Breast epithelium (tissue), 2 donors: ENCODE results near the gene COL9A3.

GRCh38 chr20:62134076-62135196 is 8.8 kb downstream of the PSMA7 start:
- PRO-cap: no peak
- RAMPAGE, long total RNA, 2 experiments: no peak in any of the 2 experiments

- PRO-cap: no peak
- RAMPAGE, long total RNA, 2 experiments: no peak in any of the 2 experiments
Observed at GRCh38 chr20:62151114-62151565, 7.6 kb downstream of the SS18L1 start.

DNA sequence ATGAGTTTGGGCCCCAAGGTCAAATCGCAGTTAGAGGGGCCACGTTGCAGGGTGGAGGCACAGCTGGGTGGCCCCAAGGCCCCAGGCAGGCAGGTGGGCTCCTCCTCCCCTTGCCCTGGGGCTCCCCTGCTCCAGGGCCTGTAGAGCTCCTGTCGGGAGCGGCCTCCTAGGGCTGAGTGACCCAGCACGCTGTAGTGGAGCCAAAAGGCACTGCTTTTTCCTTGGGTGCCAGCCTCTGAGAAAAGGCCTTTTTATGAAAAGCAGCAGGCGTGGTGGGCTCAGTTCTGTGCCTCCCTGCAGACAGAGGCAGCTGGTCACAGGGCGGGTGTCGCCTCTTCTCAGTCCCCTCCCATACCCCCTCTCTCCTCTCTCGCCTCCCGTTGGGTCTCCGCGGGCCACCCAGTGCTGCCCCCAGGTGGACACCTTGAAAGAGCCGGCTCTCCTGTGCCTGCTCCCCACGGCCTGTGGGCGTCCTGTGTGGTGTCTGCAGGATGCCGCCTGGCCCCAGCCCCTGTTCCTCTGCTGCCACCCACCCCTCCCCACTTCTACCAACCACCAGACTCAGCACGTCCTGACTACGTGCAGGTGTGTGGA is 13.2 kb downstream of the SS18L1 start:
- PRO-cap: no peak
- RAMPAGE, long total RNA, 2 experiments: no peak in any of the 2 experiments

GRCh38 chr20:62159814-62160318 is 16.3 kb downstream of the SS18L1 start:
- PRO-cap: no peak
- RAMPAGE, long total RNA, 2 experiments: no peak in any of the 2 experiments

GRCh38 chr20:62167566-62168148 is 15.2 kb upstream of the MTG2 start:
- PRO-cap: no peak
- RAMPAGE, long total RNA, 2 experiments: no peak in any of the 2 experiments

- PRO-cap: no peak
- RAMPAGE, long total RNA, 2 experiments: no peak in any of the 2 experiments
Observed at GRCh38 chr20:62201440-62202144, 18.5 kb downstream of the HRH3 start.

- PRO-cap: no peak
- RAMPAGE, long total RNA, 2 experiments: no peak in any of the 2 experiments
Observed at GRCh38 chr20:62349582-62349950, 17.5 kb downstream of the LAMA5 start.

DNA sequence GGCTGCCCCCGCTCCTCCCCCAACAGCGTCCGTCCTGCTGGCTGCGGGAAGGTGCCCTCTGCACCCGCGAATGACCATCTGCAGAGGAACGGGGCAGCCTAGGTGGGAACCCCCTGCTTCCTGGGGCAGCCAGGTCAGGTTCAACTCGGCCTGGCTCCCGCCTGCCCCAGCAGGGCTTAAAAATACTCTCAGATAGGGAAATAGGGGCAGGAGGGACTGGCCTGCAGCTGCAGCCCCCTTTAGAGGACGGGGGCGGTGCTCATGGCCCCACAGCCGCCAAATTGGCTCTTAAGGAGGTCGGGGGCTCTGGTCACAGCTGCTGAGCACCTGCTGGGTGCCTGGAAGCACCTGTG is 555 bp upstream of the LAMA5 start:
- PRO-cap: no peak
- RAMPAGE, long total RNA, 2 experiments: no peak in any of the 2 experiments

DNA sequence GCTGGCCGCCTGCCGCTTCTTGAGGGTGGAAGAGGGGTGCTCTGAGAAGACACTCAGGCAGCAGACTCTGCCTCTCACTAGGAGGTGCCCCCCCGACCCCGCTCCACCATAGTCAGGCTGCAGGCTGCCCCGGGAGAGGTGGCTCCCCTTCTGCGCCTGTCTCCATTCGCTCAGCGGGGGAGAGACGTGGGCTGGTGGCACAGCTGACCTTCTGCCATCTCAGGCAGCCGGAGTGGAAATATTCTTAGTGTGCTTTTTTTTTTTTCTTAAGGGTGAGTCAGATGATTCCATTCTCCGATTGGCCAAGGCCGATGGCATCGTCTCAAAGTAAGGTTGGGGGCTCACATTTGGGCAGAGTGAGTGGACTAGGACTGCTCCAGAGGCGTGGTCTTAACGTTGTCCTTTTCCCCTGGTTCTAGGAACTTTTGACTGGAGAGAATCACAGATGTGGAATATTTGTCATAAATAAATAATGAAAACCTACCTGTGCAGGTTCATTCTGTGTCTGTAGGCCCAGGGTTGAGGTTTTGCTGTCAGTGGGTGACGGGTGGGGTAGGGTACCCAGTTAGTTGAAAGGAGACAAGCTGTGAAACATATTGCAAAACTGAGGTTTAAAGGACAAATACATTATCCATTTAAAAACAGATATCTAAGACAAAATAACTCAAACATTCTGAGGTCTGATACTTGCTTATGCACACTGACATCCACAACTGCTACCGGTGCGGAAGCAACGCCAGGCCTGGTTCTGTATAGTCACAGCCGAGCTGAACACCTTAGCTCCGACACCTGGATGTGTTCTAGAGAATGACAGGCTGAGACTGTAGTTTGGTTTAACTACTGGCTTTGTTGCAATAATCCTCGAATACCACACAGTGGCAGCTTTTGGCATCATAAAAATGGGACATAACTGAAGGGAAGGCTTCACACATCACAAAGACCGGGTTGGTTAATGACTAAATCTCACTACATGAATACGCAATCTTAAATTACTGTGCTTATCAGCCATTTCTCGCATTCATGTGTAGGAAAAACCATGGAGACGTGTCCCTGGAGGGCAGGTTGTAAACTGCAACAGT is 1.5 kb downstream of the RPS21 start:
- PRO-cap: no peak
- RAMPAGE, long total RNA, 2 experiments: no peak in any of the 2 experiments

DNA sequence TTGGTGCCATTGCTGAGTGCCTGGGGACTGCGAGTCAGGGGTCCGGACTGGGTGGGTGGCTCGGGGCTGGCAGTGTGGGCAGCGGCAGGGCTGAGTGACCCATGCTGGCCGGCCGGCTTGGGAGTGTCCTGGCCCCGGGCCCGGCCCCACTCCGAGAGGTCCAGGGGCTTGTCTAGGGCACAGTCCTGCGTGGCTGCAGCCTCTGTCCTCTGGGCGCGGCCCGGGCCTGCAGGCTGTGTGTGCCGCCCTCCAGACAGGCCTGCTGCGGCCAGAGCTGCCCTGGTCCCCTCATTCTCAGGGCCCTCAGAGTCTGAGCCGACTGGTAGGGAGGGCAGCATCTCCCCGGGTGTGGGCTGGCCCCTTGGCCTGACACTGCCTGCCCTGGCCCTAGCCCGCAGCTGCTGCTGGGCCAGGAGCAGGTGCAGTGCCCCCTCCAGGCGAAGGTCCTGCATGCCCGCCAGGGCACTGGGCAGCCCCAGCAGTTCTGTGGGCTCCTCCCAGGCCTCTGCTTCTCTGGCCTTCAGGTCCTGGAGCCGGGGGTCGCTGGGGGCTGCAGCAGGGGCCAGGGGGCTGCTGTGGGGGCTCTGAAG is 6.9 kb upstream of the CABLES2 start:
- PRO-cap: no peak
- RAMPAGE, long total RNA, 2 experiments: no peak in any of the 2 experiments

DNA sequence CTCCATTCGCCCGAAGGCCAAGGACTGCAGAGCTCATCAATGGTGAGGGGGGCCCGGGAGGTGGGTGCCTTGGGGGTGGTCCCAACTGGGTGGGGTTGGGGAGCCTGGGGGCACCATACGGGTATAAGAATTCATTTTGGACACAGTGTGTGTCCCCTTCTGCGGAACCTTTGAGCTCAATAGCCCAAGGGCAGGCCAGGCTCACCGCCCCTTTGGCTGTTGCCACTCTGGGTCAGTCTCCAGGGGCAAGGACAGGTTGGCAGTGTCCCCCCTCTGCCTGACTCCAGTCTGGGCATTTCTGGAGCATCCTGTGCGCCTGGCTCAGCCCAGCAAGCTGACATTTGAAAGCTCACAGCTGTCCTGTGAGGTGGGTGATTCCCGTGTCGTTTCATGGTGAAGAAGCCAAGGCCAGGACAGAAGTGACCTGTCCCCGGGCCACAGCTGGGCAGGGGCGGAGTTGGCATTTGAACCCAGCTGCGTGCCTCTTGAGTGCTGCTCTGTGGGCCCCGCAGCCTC is 5.5 kb upstream of the GATA5 start:
- PRO-cap: no peak
- RAMPAGE, long total RNA, 2 experiments: no peak in any of the 2 experiments

GRCh38 chr20:62529748-62530368 is 54.1 kb upstream of the GATA5 start:
- PRO-cap: no peak
- RAMPAGE, long total RNA, 2 experiments: no peak in any of the 2 experiments

- PRO-cap: no peak
- RAMPAGE, long total RNA, 2 experiments: no peak in any of the 2 experiments
Observed at GRCh38 chr20:62549382-62549998, 73.7 kb upstream of the GATA5 start.

GRCh38 chr20:62571713-62572247 is 70.5 kb upstream of the SLCO4A1 start:
- PRO-cap: no peak
- RAMPAGE, long total RNA, 2 experiments: no peak in any of the 2 experiments

DNA sequence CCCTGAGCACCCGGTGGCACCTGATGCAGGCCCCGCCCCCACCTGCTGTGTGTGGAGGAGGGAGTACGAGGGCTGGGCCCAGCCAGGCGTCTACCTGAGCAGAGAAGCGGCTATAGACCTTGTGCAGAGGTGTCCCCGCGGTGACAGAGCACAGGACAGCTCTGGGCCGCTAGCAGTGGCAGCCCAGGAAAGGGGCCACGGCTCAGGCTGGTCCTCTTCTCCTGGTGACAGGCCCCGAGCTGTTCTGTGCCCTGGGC is 64.7 kb upstream of the SLCO4A1 start:
- PRO-cap: no peak
- RAMPAGE, long total RNA, 2 experiments: no peak in any of the 2 experiments

- PRO-cap: no peak
- RAMPAGE, long total RNA, 2 experiments: no peak in any of the 2 experiments
Observed at GRCh38 chr20:62685965-62686607, 22.6 kb upstream of the NTSR1 start.

GRCh38 chr20:62814065-62815293 is 2.4 kb upstream of the COL9A3 start:
- PRO-cap: no peak
- RAMPAGE, long total RNA, 2 experiments: no peak in any of the 2 experiments

GRCh38 chr20:62816540-62816891 is 334 bp upstream of the COL9A3 start:
- PRO-cap: no peak
- RAMPAGE, long total RNA, 2 experiments: no peak in any of the 2 experiments

DNA sequence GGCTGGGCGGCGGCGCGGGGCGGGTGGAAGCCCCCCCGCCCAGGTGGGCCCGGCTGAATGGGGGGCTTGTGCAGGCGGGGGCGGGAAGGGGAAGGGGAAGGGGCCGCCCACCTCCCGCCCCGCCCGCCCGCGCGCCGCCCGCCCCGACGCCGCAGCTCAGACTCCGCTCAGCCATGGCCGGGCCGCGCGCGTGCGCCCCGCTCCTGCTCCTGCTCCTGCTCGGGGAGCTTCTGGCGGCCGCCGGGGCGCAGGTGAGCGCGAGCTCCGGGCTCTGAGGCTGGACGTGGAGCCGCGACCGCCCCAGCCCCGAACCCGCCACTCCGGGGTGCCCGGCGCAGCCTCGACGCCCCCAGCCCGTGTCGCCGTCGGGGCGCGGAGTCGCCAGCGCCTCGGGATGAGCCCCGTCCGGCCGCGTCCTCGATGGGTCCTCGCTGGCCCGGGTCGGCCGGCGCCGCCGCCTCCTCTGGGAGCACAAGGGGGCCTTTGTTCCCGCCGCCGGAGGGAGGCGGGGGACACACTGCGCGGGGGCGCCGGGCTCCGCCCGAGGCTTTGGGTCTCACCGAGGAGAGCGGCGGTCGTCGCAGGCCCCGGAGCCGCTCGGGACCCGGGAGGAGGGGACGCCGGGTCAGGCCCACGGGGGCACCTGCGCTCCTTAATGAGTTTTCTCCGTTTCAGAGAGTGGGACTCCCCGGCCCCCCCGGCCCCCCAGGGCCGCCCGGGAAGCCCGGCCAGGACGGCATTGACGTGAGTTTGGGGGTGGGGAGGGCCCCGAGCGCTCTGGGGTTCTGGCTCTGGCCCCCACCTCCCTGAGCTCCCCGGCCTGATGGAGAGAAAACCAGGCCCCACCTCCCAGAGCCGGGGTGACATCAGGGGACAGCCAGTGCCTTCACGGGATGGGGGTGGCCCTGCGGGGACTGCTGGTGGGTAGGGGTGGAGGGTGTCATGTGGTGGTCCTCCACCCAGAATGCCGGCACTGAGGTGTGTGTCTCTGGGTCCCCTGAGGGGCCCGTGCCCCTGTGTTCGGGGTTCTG is at the start of gene COL9A3:
Gene COL9A3, plus strand, starts transcription at position 159 of the 1,031 bp plus-strand sequence.
- PRO-cap: no peak
- RAMPAGE, long total RNA, 2 experiments: start-site peak on the plus strand in 1 of 2 experiments, centred at position 196 of the sequence, 7 reads per replicate

GRCh38 chr20:62844208-62845204 is 17.1 kb downstream of the TCFL5 start:
- PRO-cap: no peak
- RAMPAGE, long total RNA, 2 experiments: no peak in any of the 2 experiments